HTERT-HM (cell line): ENCODE results near the gene CAMK1D.

DNA sequence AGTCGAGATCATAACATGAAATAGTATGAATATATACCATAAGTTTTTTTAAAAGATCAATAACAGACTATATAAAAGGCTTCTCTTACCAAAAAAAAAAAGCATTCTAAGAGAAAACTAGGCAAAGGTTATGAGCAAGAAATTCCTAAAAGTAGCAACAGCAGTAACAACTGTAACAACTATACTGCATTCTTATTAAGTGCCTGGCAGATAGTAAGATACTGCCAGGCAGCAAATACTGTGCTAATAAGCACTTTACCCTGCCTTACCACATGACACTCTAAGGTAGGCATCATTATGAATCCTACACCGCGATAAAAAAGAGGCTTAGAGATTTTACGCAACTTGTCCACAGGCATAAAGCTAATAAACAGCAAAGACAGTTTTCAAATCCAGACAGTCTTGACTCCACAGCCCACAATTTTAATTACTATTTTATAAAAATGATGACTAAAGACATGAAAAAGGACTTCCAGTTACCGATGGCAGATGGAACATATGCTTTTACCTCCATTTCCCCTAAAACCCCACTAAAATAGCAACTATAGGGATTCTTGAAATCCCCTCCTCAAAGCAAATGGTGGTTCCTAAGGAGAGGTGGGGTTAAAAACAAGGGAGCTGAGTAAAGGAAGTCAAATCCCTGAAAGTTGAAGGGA, 83.1 kb downstream of the USP6NL start:
- RRBS: no CpG with 5 or more reads among the region's 5 CpGs

DNA sequence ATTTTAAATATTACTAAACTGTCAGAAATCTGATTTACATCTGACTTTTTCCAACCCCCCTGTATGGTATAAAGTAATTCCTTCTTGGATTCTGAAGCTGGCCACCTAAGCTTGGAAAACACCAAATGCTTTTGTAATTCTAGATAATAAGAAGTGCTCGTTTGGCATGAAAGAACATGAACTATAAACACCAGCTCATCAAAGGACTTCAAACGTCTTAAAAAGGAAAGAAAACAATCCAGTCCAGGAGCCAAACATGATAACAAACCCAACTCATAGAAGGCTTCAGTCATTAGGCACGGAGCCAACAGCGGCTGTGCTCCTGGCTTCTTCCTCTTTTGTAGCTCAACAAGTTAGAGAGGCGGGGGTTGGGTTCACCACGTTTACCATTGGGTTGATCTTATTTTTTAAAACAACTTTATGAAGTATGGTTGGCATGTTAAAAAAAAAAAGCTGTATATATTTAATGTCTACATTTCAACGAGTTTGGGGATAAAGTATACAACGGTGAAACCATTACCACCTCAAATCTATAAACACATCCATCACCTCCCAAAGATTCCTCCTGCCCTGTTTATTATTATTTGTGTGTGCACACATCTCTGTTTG, 56.3 kb upstream of the ECHDC3 start:
- RRBS: no CpG with 5 or more reads among the region's 8 CpGs

DNA sequence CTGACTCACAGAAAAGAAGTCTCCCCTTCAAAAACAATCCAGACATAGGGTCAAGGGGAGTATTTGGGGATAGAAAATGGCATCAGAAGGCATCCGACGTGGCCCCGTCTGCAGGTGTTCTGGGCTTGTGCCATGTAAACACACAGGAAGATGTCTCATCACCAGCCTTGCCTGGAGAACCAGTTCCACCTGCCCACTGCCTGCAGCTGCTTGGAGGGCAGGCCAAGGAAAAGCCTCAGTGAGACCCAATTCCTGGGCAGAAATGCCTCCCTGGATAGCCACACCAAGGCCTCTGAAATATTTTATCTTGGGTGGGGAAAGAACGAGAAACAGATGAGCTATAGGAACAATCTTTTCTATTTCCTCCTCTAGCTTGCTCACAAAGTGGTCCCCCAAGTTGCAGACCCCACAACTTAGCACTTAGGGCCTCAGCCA, 54.4 kb upstream of the ECHDC3 start:
- RRBS: no CpG with 5 or more reads among the region's 4 CpGs

DNA sequence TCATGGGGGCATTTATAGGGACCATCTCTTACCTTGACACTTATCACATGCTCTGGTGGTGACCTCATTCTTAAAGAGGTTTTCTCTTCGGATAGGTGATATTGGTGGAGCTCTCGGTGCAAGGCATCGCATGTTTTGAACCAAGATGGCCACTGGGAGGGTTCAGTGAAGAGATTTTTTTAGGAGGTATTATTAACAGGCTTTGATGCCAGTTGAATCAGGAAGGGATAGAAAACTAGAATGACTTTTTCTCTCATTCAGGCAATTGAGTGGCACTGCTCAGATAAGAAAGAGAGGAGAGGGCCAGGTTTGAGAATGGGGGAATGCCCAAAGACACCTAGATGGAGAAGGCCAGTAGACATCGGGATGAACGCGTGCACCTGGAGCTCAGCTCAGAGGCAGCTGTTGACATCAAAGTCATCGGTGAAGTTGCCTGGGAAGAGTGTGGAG, 2.4 kb downstream of the ECHDC3 start:
- RRBS: no CpG with 5 or more reads among the region's 7 CpGs

DNA sequence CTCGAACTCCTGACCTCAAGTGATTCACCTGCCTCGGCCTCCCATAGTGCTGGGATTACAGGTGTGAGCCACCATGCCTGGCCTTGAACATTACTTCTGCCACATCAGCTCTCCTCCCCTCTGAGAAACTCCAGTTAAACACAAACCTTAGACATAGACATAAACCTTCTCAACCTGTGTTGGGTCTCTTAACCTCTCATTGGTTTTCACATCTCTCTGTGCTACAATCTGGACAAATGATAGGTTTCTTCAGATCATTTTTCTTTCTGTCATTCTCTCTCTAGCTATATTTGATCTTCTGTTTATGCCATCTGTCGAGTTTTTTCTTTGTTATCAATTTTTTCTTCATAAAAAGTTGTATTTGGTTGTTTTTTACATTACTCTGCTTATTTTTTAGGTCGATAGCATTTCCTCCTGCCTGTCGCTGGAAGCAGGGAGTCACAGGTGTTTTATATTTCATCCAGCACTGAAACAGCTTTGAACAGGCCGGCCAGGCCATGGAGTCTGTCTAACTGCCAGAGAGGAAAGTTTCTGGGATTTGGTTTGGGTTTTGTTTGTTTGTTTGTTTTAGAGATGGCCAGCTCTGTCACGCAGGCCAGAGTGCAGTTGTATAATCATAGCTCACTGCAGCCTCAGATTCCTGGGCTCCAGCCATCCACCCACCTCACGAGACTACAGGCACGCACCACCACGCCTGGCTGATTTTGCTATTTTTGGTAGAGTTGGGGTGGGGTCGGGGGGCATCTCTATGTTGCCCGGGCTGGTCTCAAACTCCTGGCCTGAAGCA, 23.2 kb downstream of the PROSER2 start:
- RRBS: no CpG with 5 or more reads among the region's 12 CpGs

GRCh38 chr10:11863734-11864159, 40.6 kb downstream of the PROSER2 start:
- RRBS: no CpG with 5 or more reads among the region's 7 CpGs

DNA sequence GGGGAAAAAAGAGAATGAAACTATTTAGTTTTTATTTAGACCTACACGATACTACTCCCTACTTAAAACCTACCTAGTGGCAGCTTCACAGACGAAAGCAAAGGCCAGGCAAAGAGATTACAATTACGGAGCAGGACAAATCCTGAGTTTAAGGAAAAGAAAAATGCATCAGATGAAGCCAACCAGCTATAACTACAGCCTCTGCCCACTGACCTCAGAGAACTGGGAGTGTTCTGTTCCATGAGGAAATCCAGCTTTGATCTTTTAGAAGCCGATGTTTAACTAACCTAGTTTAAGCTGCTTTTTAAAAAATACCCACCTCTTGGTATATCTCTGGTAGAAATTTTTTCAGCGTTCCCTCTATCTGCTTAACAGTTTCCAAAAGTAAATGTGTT, 3.0 kb upstream of the UPF2 start:
- RRBS: no CpG with 5 or more reads among the region's 5 CpGs

DNA sequence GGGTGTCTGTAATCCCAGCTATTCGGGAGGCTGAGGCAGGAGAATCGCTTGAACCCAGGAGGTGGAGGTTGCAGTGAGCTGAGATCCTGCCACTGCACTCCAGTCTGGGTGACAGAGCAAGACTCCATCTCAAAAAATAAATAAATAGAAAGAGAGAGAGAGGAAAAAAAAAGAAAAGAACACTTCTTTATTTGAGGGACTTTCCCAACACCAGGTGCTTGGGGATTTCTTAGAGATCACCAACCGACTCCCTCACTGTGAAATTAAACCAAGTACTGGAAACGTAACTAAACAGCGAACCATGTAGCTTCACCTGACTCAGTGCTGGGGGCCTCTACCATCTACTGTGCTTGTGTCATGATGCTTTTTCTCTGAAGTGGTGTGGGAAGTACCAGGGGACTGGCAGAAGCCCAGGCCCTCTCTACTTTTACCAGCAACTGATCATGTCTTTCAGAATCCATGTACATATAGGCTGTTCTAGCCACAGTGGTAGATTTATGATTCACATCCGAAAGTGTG, 6.9 kb upstream of the SEC61A2 start:
- RRBS: no CpG with 5 or more reads among the region's 6 CpGs

GRCh38 chr10:12349285-12350131, at the start of gene CAMK1D:
Gene CAMK1D, plus strand, starts transcription at chr10:12349547.
- RRBS: 6% methylated on average over 38 of the region's 110 CpGs

- RRBS: no CpG with 5 or more reads among the region's 12 CpGs
Measured at GRCh38 chr10:12390353-12391217, 41.2 kb downstream of the CAMK1D start.

DNA sequence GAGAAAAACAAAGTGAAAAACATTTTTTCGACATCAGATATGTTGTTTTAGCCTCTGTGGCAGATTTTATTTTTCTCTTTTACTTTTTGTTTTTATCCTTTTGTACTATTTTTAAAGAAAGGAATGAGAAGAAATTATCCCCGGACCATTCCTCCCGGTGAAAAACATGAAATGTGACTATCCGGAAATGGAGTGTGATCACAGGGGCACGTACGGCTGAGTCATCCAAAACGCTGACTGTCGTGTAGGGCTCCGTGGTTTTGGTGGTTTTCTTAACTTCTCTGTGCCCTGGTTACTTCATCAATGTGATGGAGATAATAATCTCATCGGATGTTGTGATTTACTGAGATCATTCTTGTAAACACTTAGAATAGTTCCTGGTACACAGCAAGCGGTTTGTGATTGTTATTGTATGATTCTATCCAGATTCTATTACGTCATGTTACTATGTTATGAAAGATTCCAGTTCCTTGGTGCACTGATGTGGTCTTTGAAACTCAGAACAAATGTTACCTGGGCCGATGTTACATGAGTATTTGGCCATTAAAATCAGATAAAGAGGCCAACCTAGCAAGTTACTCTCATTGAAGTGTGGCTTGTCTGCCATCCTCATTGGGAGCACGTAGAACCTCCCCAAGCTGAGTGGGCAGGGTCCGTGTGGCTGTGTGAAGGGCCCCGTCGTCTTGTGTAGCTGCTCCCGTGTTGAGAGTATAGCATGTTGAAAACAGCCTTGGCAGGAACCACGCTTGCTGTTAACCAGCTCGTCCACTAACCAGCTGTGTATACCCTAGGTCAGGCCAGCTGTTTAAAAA, 99.5 kb downstream of the CAMK1D start:
- RRBS: no CpG with 5 or more reads among the region's 20 CpGs

DNA sequence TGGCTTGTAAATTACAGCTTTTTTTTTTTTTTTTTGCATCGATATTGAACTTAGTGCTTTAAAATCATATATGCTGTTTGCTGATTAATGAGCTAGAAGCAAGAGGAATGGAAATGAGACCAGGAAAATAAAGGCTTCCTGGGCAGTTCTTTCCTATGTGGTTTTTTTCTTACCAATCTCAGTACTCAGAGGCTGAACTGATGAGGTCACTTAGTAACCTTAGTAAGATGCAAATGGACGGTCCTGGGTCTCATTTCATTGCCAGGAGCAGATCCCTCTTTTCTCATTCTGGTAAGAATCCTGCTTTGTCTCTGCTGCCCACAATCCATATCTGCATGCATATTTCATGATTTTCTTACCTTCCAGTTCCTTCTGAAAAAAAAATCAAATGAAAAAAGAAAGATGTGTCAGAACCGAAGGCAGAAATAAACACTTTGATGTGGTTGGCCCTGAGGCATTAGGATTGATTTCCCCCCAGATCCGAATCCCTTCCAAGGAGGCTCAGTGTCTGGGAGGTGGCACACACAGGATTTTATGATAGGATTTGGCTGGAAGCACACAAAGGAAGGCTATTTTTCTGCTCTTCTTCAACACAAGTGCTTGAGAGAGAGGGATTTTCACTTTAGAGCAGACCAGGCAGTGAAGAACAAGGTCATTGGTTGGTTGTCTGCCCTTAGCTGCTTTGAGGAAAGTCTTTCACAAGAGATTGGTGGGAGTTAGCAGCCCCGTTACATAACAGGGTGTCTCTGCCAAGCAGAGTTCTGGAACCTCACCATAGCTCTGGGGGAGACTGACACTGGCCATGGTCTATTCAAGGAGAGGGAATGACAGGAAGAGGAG, 149.9 kb downstream of the CAMK1D start:
- RRBS: no CpG with 5 or more reads among the region's 5 CpGs

DNA sequence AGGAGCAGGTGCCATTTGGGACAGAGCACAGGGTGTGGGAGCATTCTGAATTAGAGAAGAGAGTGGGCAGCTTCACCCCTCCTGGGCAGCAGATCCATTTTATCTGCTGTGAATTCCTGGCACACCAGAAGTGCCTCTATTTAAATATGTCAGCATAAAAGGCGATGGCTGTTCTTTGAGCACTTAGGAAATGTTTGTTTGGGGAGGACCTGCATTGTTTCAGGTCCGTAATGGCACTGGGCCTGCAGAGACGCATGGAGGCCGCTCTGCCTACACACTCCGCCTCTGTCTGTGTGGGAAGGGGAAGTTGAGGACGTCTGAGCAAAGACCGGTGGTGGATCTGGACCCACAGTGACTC, 253.1 kb downstream of the CAMK1D start:
- RRBS: no CpG with 5 or more reads among the region's 7 CpGs

- RRBS: no CpG with 5 or more reads among the region's 8 CpGs
Measured at GRCh38 chr10:12707268-12708051, 294.1 kb downstream of the CCDC3 start.

DNA sequence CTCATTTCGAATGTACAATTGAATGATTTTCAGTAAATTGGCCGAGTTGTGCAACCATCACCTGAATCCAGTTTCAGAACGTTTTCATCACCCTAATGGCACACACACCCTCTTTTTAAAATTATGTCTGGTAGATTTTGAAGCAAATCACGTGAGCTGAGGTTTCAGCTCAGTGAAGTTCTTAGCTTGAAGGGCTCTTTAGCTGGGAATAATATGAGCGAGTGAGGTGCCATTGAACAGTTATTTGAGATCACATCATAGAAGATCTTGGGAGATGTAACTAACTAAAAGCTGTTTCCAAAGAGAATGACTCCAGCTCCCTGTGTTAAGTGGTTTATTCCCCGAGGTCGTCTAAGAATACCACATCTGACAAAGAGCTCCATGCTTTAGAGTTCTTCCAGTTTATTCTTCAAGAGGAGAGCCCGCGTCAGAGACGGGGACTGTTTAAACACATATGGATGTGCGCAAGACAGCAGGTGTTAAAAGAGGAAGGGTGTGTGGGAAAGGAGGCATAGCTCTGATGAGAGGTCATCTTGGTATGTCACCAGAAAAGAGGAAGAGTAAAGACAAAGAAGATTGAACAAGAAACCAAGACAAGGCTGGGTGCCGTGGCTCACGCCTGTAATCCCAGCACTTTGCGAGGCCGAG, 258.9 kb downstream of the CCDC3 start:
- RRBS: no CpG with 5 or more reads among the region's 15 CpGs

DNA sequence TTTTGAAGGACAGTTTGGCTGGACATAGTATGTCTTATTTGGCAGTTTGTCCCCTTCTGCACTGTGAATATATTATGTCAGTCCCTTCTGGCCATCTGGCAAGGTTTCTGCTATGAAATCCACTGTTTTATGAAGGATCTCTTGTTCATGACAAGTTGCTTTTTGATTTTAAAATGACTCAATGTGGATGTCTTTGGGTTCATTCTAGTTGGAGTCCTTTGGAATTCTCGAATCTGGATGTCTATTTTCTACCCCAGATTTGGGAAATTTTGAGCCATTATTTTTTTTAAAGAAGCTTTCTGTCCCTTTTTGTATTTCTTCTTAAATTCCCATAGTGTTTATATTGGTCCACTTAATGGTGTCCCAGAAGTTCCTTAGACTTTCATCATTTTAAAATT, 21.6 kb upstream of the MCM10 start:
- RRBS: no CpG with 5 or more reads among the region's 1 CpG

DNA sequence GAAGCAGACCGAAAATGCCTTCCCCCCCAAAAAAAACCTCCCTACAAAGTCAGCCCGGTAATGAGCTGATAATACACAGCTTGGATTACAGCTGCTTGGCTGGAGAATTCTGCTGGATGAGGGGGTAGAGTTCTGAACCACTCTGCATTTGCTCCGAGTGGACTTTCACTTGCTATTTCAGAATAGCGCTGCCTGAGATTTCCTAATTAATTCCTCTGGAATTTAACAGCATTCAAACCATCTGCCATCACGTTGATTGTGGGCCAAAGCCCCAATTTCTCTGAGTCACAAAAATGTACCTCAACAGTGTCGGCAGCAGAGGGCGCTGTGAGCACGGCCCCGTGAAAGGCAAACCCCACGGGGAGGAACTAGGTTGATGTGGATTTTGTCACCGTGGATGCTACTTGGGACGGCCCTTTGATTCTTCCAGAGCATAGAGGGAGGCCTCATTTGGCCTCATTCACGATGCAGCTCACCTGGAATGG, 73.1 kb downstream of the PRPF18 start:
- RRBS: no CpG with 5 or more reads among the region's 13 CpGs

DNA sequence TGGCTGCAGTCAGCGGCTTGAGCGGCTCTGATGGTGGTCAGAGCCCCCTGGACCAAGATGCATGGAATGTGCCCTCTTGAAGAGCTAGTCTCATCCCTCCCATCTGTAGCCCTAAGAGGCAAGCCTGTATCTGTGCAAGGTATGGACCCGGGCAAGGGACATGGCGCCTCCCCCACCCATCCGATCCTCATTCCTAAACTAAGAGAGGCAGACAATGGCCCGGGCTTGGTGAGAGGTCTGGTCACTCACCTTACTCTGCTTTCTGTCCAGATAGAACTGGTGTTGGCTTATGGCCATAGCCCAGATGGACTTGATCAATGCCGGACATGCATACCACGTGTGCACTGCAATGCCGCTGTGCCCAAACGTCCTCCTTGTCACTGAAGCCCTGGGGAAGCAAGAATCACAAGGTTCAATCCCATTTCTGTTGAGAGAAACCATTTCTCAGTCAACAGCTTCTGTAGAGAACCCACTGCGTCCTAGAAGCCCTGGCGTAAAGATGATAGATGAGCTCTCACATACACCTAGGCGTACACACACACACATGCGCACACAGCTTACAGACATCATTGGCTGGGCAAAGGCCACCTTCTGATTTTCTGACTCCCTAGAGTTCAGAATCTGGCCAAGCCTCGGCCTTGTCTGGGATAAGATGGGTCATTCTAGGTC, 114.5 kb downstream of the PRPF18 start:
- RRBS: 99% methylated on average over 5 of the region's 15 CpGs

DNA sequence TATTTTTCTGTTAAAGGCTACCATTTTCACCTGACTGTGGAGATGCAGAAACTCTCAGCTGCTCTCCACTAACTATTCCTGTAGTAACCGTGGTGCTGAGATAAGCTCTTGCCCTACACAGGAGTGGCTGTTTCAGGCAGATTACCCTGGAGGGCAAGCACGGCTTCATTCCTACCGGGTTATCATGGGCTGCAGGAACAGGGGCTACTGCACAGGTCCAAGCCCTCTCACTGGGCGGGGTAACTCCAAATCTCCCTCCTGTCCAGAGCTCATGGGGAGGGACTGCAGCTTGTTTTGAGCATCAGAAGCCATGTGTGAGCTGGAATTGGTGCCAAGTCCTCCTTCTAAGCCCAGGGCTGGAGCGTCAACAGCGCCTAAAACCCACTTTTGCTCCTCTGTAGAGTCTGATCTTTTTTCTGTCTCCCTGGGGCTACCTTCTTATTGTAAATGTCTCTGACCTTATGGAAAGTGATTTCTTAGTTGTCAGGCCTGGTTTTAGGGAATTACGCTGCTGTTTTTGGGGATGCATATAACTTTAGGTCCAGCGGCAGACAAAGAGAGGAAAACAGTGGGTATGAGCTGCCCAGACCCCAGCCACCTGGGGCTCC, 119.1 kb downstream of the PRPF18 start:
- RRBS: no CpG with 5 or more reads among the region's 8 CpGs

- RRBS: no CpG with 5 or more reads among the region's 10 CpGs
Measured at GRCh38 chr10:13803936-13804355, 217.2 kb downstream of the PRPF18 start.